SK-N-MC (cell line): ENCODE measurements around the gene TOMM40L.

DNA sequence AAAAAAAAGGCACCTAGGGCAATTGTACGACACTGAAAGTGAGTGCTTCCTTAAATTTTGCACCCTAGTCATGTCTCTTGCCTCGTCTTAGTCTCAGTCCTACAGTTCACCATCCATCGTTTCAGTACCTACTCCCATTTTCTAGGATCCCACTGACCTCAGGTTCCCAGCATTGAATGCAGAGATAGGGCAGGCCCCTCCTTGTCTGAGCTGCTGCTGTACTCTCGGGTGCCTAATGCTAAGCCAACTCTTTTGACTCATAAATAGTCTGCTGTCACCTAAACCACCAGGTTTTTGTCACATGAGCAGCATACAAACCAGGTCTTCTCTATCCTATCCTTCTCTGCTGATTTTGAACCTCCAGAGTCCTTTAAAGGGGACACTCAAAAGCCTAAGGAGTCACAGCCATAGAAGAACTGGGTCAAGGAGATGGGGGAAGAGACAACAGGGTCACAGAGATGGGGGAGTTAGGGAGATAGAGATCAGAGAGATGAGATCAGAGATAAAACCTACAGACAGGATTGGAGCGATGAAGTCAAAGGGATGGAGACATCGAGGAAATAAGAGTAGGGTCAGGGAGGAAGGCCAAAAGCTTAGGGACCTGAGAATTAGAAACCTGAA, 2.9 kb downstream of the ARHGAP30 start:
- RRBS: no CpG with 5 or more reads among the region's 6 CpGs

DNA sequence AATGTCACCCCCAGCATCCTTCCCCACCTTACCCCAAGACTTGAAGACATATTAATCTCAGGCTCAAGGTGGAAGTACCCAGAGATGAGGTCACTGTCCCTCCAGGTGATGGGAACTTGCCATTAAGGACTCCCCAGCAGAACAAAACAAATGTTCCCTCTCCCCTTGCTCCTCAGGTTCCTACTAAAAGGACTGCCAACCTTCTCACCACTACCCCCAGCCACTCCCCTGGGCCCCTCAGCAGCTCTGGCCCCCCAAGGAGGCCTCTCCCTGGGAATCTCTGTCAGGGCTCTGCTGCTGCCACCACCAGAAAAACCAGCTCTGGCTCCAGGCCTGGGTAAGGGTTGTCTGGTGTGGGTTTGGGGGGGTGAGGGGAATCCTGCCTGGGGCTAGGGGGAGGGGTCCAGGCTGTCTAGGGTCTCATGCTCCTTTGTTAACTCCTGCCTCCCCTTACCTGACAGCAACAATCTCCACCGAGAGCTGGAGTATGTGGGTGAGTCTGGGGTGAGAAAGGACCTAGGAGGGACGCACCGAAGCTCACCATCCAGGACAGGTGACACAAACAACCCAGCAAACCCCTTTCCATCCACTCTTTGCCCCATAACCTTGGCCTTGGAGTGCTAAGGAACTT, 4.8 kb downstream of the NECTIN4 start:
- RRBS: no CpG with 5 or more reads among the region's 3 CpGs

- RRBS: no CpG with 5 or more reads among the region's 14 CpGs
Measured at GRCh38 chr1:161121839-161122836, 4.2 kb downstream of the NIT1 start.

GRCh38 chr1:161159600-161160356, 478 bp downstream of the USP21 start:
- RRBS: under 1% methylated on average over 24 of the region's 36 CpGs

DNA sequence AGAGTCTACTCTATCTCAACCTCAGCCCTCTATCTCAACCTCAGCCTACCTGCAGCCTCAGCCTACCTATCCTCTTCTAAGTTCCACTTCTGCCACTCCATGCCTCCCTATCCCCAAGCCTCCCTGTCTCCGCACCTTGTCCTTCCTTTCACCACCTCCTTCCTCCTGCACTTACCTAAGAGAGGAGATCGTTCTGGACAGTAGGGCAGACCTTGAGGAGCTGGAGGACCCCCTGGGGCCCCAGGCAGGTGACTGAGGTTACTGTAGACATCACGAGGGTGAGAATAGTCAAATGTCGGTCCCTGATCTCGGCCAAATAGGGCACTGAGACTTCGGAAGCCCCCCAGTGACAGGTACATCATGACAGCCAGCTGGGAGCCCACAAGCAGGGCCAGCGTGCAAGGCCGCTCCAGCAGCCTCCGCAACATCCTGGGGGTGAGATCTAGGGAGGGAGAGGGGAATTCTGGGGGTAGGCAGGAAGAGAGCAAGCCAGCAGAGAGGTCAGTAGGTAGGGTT, 1.6 kb downstream of the B4GALT3 start:
- RRBS: no CpG with 5 or more reads among the region's 9 CpGs

DNA sequence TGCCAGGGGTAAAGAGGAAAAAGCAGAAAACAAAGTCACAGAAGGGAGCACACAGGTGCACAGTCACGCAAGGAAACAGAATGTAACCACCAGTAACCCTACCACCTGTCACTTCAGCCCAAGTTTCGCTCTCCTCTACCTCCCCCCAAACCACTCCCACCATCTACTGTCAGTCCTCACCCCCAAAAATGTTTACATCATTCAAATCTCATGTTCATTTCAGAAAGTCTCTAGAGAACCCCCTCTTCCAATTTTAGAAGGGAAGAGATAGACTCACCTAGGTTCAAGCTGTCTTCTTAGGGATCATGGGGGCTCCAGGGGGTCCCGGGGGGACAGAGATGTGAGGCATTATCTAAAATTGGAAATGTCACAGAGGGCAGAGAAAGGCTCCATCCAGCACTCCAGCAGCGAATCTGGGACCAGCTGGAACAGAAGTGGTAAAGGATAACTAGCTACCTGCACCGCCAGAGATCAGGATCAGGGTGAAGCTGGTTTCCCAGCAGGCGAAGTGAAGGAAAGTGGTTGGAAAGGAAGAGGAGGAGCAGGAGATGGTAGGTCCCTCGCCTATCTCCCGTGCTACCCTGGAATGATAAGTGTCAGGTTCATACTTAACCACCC, 1.0 kb downstream of the B4GALT3 start:
- RRBS: no CpG with 5 or more reads among the region's 8 CpGs

DNA sequence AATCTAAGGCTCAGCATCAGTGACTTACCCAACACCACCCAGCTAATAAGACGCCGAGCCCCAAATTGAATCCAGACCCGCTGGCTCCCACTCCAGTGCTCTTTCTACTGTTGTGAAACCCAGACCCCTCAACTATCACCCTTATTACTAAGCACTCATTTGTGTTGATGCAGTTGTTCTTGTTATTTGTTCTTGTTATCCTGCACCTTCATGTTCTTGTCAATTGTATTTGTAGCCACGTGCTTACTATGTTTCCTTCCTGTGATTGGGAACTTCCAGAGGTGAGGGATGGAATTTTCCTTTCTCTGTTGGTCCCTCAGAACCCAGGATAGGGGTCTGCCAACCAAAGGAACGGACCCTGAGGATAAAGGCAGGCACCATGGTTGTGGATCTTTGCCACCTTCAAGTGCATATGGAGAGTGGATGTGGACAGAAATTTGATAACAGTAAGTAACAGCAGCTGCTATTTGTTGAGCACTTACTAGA, 9.6 kb downstream of the ADAMTS4 start:
- RRBS: no CpG with 5 or more reads among the region's 5 CpGs

DNA sequence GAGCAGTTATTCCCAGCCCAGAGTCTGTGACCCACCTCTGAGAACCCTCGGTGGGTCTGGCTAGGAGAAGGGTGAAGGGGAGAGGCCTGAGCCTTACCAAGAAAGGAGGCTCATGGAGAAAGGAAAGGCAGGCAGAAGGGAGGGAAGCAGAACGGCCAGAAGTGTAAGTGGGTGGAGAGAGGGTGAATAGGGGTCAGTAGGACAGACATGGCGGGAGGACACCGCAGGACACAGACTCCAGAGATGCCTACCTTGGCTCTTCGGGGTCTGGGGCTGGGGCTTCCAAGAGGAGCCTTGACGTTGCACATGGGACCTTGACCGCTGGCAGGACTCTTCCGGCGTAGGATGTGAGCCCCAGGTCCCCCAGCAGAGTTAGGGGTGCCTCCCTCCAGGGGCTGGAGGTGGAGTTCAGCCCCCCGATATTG, 1.1 kb downstream of the ADAMTS4 start:
- RRBS: no CpG with 5 or more reads among the region's 10 CpGs

DNA sequence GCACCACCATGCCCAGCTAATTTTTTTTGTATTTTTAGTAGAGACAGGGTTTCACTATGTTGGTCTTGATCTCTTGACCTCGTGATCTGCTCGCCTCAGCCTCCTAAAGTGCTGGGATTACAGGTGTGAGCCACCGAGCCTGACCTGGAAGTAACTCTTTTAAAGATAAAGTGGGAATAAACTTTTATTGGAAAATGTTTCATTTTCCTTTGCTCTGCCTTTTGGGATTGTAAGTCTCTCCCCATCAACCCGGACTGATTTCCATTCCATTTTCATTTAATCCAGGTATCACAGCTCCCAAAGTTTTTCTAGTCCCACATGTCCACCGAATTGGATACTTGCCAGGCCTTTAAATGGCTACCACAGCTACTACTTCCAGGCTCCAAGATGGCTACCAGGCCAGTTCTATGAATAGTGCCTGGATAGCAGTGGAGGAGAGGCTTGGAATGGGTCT, 2.9 kb downstream of the APOA2 start:
- RRBS: no CpG with 5 or more reads among the region's 5 CpGs

DNA sequence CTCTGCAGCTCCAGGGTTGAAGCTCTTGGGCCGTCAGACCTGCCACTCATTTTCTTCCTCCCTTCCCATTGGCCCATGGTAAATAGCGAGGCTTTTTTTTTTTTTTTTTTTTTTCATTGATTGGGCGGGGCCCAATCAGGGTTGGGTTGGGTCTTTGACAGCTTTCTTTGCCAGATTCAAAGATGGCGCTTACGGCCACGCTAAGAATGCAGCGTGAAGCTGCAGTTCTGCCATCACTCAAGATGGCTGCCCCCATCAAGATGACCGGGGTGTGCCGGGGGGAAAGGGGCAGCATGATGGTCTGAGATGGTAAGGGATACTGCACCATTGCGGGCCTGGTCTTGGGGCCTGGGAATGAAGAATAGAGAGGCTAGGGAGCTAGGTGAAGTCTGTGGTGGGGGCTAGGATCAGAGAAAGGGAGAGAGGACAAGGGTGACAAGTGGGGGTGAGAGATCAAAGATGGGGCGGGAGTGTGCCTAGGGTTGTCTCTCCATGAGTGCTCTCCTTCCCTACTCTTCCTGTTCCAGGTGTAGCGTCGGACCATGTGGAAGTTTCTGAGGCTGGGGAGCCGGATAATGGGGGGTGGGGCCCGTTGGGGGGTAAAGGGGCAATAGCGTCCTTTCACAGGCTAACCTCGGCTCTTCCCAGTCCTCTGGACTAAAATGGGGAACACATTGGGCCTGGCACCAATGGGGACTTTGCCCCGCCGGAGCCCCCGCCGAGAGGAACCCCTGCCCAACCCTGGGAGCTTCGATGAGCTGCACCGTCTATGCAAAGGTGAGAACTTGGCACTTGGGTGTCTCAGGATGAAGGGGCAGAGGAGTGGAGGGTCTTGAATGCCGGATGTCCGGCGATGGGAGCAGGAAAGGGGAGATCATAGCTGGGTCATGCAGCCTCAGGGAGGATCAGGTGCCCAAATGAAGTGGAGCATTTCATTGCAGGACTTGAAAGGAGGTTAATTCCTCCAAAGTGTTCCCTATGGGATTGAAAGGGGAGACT, at the start of gene TOMM40L:
TSS of gene TOMM40L (plus strand) at position 233 of the 999 bp plus-strand sequence.
- RRBS: no CpG with 5 or more reads among the region's 26 CpGs

DNA sequence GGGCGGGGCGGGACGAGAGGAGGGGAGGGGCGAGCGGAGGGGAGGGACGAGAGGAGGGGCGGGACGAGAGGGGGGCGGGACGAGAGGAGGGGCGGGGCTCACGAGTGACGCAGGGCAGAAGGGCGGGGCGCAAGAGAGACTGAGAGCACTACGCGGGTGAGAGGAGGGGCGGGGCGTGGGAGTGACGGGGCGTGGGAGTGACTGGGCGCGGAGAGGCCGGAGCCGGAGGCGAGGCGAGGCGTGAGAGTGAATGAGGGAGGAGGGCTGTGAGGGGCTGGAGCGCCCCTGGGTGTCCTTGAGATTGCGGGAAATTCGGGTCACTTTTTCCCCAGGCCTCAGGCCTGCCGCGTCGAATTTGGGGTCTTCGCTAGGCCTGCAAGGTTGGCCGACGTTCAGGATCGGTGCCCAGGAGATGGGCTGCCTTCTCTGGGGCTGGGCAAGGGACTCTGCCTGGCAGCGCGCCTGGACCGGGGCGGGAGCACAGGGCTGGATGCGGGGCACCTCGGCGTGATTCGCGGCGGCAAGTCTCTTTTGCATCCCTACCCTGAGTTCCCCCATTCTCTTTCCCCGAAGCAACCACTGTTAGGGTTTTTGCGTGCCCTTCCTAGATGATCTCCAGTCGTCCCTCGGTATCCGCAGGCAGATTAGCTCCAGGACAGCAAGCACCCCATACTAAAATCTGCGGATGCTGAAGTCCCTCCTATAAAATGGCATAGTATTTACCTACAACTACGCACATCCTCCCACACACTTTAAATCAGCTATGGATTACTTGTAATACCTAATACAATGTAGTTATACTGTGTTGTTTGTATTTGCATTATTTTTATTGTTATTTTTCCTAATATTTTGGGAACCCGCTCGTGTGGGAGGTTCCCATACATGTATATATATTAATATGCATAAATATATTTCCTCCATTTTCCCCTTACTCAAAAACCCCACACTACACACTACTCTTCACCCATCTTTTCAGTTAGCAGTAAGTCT, 22.7 kb upstream of the CFAP126 start:
- RRBS: no CpG with 5 or more reads among the region's 57 CpGs

GRCh38 chr1:161399189-161400252, 31.8 kb upstream of the CFAP126 start:
- RRBS: 2% methylated on average over 41 of the region's 75 CpGs

GRCh38 chr1:161513030-161514159, 8.1 kb downstream of the FCGR2A start:
- RRBS: no CpG with 5 or more reads among the region's 3 CpGs

DNA sequence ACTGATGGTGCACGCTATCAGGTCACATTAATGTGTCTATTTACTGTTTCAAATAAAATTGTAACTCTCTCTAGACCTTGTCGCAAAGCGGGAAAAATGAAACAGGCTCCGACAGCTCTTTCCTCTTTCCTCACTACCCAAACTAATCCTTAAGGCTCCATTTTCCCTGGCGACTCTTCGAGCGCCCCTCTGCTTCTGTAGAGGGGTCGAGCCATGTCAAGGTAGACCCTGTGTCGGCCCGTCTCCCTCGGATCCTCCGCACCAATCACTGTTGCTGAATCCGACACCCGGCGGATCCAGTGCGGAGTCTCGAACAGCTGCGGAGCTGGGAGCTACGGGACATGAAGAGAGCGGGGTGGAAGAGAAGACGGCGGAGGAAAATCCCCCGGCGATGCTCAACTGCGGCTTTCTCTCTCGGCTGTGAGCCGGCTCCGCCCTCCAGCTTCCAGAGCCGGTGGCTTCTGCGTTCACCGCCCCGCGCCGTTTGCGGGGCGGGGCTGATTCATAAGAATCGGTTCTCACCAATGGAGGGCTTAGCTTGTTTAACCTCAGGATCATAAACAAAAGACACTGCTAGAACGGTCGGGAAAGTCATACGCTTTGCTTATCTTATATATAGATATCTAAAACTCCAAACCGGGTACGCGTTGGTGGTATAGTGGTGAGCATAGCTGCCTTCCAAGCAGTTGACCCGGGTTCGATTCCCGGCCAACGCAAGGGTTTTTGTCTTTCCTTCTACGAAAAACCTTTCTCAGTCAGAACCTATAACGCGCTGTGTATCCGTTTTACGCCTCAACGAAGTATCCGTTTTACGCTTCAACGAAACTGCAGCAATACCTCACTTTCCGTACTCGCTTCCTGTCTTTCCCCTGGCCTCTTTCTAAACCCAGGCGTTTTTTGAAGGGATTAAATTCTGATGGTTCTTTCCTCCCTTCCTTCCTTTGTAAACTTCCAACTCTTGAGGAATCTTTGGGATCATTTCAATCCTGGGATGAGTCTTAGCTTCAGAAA, 6.4 kb downstream of the HSPA6 start:
- RRBS: no CpG with 5 or more reads among the region's 59 CpGs

DNA sequence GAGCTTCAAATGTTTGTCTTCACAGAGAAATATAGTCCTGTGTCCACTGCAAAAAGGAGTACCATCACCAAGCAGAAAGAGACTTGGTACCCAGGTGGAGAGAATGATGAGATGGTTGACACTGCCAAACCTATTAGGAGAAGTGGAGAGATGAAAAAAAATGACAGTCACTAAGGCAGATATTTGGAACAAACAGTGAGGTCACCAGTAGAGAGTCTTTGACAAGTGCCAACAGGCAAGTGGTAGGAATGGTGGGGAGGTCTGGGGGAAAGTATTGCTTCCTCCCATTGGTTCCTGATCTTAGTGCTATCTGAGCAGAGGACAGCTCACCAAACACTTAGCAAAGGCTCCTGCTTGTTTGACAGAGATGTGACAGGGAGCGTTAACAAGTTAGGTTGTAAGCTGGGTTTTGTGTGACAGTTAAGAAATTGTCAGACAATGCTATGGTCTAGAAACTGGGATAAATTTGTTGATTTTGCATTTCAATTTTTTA, 6.4 kb downstream of the FCGR3B start:
- RRBS: no CpG with 5 or more reads among the region's 1 CpG

DNA sequence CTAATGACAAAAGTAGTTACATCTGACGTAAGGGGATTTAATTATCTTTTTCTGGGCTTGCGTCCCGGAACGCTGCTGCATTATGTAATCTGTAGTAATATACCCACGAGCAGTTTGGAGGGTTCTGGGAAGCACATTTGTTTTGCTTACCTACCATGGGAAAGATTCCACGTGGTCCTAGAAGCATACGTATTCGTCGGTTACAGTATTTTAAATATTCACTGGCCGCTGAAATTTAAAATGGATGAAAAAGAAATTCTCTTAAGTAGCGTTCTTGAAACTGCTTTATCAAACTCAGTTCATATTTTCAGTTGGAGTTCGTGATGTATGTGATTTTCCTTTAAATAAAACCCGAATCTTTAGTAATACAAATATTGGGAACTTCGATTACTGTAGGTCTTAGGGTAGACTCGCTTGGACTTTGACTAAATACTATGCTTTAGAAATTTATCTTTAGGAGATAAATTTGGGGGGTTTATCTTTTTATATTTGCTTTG, 798 bp upstream of the ATF6 start:
- RRBS: no CpG with 5 or more reads among the region's 15 CpGs

DNA sequence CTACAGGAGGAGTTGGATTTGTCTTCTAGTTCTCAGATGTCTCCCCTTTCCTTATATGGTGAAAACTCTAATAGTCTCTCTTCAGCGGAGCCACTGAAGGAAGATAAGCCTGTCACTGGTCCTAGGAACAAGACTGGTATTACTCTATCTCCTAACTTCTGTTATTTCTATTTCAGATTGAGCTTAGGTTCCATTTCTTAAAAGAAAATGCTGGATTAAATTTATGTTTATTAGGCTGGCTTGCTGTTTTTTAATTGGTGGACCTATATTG, 25.2 kb downstream of the ATF6 start:
- RRBS: no CpG with 5 or more reads among the region's 1 CpG

DNA sequence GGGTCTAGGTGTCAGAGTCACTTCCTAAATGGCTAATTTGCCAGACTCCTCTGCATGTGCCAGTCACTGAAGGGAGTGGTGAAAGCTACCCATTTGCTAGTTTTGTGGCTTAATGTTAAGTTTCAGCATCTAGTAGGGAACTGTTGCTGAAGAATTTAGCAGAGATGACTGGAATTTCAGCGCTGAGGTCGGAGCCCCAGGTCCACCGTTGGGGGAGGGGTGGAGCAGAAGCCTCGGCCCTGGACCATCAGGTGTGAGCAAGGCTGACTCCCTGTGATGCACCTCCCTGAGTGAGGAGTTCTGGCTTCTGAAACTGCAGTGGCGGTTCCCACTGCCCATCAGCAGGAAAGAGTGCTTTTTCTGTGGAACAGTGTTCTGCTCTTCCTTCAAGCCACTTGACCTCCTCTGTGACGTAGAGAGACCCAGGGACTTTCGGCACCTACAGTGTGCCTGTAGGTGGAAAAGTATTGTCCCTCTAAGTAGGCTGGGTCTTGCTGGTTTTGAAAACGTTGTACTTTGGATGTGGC, 1.3 kb downstream of the NOS1AP start:
- RRBS: no CpG with 5 or more reads among the region's 8 CpGs

GRCh38 chr1:162306113-162306330, 70.6 kb downstream of the SPATA46 start:
- RRBS: no CpG with 5 or more reads among the region's 1 CpG

DNA sequence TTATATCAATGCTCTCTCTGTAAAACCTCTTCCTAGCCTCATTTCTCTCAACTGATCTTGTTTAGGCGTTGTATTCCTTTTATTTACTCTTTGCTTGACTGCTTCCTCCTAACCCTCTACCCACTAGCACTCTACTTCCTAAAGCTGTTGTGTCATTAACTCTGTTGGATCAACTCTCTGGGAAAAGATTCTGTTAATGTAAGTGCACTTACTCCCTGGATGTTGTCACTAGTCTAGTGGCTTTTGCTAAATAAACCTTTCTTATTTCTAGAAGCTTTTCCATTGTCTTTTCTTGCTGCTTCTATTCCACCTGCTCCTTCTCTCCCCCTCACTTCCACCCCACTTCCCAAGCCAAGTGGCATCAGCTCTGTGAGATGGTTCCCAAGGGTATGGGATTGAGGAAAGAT, 6.4 kb downstream of the SPATA46 start:
- RRBS: no CpG with 5 or more reads among the region's 1 CpG